ENCODE measurements around the genes ANKRD53, ZNF638, DYSF and EGR4.

GRCh38 chr2:70686673-70687339 is 81.2 kb downstream of the ADD2 start:
- RRBS, result 95% methylated on average over 1 of the region's 9 CpGs

GRCh38 chr2:70768570-70769044 is 607 bp upstream of the ADD2 start:
- RRBS, result no CpG with 5 or more reads among the region's 7 CpGs

GRCh38 chr2:70897231-70897759 is 3.1 kb upstream of the VAX2 start:
- RRBS, result 81% methylated on average over 2 of the region's 25 CpGs

DNA sequence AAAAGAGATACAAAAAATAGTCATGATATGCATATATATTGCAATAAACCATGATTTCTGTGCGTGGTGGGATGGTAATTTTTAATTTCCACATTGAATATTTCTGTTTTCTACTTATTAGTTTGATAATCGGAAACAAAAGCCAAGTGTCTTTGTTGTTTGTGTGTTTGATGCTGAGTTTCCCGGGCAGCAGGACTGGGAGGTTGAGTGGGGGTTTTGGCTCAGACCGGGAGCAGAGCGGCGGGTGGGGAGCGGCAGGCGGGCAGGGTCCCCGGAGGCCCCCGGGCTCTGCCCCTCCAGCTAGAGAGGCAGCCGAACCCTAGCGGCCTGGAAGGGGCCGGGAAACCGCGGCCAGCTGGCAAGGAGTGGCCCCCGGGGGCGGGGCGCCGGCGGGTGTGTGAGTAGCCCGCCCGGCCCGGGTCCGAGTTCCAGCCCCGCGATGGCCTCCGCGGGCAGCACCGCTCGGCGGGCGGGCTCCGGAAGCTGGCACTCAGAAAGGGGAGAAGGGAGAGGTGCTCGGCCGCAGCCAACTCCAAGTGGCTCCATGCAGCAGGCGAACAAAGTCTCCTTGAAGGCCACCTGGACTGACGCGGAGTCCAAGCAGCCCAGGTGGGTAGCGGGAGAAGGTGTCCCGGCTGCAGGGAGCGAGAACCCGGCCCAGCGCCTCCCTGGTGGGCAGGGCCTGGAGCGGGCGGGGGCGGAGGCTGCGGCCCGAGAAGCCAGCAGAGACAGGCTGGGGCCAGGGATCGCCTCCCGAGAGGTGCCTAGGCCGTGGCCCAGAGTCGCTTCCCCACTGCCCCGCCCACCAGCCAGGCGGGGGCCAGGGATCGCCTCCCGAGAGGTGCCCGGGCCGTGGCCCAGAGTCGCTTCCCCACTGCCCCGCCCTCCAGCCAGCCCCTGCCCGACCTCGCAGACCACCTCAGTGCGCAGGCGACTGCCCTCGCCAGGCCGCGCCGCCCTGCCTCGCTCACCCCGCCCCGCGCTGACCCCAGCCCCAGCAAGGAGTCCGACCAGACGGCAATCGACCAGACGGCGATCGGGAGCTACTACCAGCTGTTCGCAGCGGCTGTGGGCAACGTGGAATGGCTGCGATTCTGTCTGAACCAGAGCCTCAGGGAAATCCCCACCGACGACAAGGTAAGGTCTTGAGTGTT is at the start of gene ANKRD53:
Gene ANKRD53 (plus strand): TSS at position 424 of the 1,154 bp plus-strand sequence.
- RRBS, result 42% methylated on average over 24 of the region's 84 CpGs

- RRBS, result no CpG with 5 or more reads among the region's 5 CpGs
These were observed 7.9 kb downstream of the MPHOSPH10 start for GRCh38 chr2:71138357-71138794.

- RRBS, result 1% methylated on average over 31 of the region's 91 CpGs
These were observed at the start of gene ZNF638 for GRCh38 chr2:71331425-71332643. ZNF638 (plus strand) TSS chr2:71331782.

GRCh38 chr2:71465974-71467281 is at the start of gene DYSF:
DYSF (plus strand) TSS chr2:71466699.
- RRBS, result 12% methylated on average over 47 of the region's 102 CpGs

GRCh38 chr2:71503592-71504259 is 37.2 kb downstream of the DYSF start:
- RRBS, result no CpG with 5 or more reads among the region's 8 CpGs

DNA sequence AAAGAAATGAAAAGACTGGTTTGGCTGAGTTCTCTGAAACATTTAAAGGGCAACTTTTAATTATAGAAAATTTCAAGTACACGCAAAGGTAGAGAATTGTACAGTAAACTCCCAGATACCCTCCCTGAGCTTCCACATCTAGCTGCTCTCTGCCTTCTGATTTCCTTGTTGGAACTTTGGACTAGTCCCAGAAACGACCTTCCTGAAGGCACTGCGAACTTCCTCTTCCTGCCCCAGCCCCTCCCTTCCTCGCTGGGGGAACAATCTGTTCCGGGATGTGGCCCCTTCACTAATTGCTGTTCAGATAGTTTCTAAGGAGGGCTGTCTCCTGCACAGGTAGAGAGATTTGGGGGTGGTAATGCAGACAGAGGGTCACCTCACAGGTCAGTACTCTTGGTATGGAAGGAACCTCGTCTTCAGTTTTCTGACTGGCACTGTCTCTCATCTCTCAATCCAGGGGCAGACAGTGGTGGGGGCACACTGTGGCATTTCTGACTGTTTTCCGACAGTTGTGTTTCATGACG is 78.8 kb downstream of the DYSF start:
- RRBS, result no CpG with 5 or more reads among the region's 8 CpGs

DNA sequence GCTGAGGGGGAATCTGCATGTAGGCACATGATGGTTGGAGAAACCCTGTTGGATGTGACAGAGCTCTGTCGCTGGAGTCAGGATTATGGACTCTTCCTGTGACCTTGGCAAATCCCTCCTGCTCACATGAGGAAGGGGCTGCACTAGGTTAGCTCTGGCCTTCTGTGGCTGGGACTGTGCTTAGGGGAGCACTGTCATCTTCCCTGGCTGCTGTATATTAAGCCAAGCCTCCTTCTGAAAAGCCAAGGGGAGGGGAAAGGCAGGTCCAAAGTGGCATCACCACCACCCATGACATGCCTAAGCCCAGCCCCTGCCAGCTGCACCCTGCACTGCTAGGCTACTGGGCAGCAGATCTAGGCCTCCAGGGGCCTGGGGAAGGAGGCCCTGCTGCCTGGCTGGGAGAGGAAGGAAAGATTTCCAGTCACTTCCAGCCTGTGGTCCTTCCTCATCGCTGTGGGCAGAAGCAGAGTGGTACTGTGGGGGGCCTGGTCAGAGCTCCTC is 218.3 kb downstream of the DYSF start:
- RRBS, result no CpG with 5 or more reads among the region's 2 CpGs

GRCh38 chr2:72088178-72088745 is 59.4 kb downstream of the CYP26B1 start:
- RRBS, result no CpG with 5 or more reads among the region's 5 CpGs

DNA sequence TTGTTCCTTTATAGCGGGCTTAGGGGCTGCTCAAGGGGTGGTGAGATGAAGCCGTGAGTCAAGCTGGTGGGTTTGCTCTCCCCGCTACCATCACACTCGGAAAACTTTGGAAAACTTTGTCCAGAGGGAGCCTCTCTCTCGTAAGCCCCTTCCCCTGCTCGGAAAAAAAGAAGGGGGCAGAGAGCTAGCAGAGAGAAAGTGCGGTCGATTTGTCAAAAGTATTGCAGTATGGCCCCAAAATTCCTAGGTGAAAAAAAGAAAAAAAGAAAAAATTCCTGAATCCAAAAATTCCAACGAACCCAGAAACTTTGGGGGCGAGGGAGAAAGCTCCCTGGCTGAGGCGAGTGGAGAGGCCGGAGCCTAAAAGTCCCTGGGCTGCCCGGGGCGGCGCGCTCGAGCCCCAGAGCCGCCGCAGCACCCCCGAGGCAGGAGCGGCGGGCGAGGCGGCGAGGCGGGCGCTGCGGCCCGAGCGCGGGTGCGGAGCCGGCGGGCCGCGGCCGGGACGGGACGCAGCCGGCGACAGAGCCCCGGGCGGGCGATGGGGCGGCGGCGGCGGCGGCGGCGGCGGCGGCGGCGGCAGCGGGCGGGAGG is 531 bp upstream of the CYP26B1 start:
- RRBS, result 2% methylated on average over 15 of the region's 57 CpGs

DNA sequence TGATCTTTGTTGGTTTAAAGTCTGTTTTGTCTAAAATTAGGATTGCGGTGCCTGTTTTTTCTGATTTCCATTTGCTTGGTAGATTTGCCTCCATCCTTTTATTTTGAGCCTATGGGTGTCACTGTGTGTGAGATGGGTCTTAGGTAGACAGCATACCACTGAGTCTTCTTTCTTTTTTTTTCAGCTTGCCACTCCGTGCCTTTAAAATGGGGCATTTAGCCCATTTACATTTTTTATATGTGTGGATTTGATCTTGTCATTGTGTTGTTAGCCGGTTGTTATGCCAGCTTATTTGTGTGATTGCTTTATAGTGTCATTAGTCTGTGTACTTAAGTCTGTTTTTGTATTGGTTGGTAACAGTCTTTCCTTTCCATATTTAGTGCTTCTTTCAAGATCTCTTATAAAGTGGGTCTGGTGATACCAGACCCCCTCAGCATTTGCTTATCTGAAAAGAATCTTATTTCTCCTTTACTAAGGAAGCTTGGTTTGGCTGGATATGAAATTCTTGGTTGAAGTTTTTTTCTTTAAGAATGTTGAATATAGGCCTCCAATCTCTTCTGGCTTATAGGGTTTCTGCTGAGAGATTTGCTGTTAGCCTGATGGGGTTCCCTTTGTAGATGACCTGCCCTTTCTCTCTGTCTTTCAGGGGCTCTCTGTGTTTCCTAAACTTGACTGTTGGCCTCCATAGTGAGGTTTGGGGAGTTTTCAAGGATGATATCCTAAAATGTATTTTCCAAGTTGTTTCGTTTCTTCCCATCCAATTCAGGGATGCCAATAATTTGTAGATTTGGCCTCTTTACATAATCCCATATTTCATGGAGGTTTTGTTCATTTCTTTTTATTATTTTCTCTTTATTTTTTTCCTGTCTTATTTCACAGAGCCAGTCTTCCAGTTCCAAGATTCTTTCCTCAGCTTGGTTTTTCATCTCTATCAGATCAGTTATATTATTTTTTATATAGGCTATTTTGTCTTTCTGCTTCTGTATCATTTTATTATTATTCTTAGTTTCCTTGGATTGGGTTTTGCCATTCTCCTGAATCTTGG is 155.3 kb upstream of the CYP26B1 start:
- RRBS, result no CpG with 5 or more reads among the region's 4 CpGs

GRCh38 chr2:72515524-72516224 is 310.2 kb downstream of the EXOC6B start:
- RRBS, result no CpG with 5 or more reads among the region's 4 CpGs

DNA sequence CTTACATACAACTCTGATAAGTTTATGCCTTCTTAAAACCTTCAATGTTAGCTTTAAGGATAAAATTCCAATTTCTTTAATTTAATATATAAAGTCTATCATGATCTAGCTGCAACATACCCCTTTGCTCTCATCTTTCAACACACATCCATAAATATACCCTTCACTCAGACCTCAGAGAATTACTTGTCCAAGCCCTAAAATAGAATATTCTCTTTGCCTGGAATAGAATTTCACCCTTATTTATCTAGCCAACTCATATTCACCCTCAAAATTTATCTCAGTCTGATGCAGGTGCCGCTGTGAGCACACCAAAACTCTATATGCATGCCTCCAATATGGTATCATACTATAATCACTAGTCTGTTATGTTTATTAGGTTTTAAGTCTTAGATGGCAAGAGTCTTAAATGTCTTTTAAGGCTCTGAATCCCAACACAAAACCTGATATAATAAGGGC is 144.8 kb downstream of the EXOC6B start:
- RRBS, result no CpG with 5 or more reads among the region's 1 CpG

- RRBS, result 7% methylated on average over 44 of the region's 67 CpGs
These were observed 1.4 kb upstream of the EMX1 start for GRCh38 chr2:72915813-72916484.

DNA sequence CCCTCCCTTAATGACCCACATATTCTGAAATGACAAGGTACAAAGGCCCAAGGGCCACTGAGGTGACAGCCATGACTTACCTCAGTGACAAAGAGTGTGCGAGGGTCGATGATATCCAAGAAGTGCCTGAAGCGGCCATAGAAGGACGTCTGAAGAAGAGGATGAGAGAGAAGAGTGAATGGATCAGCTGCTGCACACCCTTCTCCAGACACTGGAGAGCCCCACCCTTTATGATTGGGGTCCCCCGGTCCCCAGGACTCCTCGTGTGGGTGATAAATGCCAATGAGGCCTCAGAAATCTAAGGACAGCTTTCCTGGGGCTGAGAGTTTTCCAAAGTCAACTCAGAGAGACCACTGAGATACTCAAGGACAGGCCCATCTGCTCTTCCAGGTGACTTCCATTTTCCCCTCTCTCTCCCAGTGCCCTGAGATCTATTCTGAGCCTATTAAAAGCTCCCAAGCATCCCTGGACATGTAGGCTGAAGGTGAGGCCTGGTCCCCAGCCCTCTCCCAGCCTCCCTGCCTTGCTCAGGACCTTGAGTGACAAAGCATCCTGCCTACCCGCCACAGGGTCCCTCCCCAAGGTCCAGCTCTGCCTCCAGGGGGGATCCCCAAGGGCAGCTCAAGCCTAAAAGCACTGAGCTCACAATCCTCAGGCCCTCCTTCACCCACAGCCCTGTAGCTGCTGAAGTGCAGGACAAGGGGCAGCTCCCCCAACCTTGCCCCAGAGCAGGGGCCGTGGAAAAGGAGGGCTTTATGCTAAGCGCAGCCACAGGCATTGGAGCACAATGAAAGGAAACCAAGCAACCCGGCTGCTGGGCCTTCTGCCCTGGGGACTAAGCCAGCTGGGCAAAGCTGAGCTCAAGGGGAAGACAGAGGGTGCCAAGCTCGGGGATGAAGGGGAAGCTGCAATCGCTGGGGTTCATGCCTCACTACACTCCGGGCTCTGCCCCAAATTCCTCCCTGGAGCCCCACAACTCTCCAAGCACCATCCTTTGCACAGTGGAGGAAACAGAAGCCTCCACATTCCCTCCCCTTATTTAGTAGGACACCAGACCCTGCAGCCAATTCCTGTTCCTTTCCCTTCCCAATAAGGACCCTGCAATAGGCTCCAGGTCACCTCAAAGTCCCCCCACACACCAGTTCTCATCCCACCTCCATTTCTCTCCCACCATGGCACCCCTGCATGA is 12.7 kb downstream of the SFXN5 start:
- RRBS, result 83% methylated on average over 3 of the region's 13 CpGs

GRCh38 chr2:73212300-73212929 is 1.6 kb upstream of the SMYD5 start:
- RRBS, result no CpG with 5 or more reads among the region's 11 CpGs

- RRBS, result 2% methylated on average over 28 of the region's 59 CpGs
These were observed at the start of gene EGR4 for GRCh38 chr2:73293407-73293924. EGR4 (minus strand) TSS chr2:73293548.

DNA sequence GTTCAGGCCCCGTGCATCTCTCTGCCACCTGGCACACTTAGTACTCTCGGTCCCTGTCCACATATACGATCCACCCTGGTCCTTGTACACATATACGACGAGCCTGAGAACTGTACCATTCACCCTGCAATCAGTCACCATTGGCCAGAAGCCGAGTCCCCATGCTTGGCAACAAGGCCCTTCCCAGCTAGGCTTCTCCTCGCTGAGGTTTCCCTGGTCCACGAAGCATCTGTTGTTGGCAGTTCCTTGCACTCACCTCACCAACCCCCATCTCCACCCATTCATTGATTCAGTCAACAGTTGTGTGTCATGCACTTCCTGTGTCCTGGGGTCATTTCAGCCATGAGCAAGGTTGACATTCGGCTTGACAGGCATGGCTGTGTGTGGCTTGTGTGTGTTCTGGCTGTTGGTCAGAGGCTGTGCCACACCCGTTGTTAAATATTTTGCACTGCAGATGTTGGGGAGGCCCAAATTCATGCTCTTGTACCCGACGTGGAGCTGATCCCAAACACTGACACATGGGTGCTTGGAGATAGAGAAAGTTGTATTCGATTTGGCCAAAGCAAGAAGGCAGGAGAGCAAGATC is 489 bp upstream of the NAT8 start:
- RRBS, result no CpG with 5 or more reads among the region's 13 CpGs

Data from Ishikawa (cell line).